Measurements from ENCODE around the genes TRIM29 and OAF.

- RAMPAGE, long total RNA, result no peak
- RRBS, result no CpG with 5 or more reads among the region's 34 CpGs
PRO-cap:
- standard, result no peak
- CoPRO, capped RNA only, 2 experiments, result no peak in any of the 2 experiments
- CoPRO, capped and uncapped RNA, 2 experiments, result no peak in any of the 2 experiments
- CoPRO, uncapped RNA only, 2 experiments, result no peak in any of the 2 experiments
CAGE:
- cytosol, long polyA plus RNA, result no peak
- long polyA plus RNA, result no peak
- nucleolus, long total RNA, result no peak
- nucleus, long polyA plus RNA, result no peak
Observed at GRCh38 chr11:120137750-120138865, at the start of gene TRIM29. TSS of gene TRIM29 (minus strand) at chr11:120138113.

DNA sequence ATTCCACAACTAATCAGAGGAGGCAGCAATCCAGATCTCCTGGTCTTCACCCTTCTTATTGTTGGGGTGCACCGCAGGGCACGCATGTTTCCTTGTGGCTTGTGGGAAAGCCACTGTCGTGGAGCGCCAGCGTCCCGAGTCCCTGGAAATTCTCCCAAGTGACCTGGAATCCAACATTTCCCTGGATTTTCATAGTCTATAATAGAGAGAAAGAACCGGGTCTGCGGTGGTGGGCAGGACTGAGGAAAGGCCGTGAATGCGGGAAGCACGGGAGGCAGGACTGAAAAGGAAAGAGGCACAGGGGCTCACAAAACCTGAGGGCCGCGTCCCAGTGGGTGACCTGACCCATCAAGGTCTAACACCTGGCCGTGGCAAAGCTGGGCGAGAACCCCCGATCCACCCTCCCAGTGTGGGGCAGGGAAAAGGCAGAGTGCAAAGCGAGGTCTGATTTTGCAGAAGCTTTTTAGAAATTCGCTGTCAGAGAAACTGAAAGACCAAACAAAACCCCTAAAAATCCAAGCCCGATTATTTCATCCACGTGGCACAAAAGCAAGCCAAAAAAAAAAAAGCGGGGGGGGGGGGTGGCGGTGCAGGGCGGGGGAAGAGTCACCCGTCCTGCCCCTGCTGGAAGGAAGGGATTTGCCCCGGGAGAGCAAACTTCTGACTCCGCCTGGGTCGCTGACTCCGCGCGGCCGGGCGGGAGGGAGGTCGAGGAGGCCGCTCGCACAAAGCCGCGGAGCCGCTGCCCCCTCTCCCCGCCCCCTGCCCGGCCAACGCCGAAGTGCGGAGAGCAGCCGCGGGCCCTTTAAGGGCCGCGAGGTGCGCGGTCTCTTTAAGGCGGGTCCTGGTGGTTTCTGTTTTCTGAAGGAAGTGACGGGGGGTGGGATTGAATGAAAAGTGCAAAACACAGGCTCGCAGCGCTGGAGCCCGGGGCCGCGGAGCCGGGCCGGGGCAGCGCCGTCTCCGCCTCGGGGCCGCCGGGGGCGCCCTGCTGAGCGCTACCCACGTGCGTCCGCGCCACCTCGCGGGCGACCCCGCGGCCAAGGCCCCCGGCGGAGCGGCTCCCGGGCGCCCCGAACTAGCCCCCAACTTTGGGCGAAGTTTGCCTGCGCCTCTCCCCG, at the start of gene OAF:
Gene OAF, plus strand, starts transcription at position 920 of the 1,121 bp plus-strand sequence.
- RAMPAGE, long total RNA, result no peak
- RRBS, result 2% methylated on average over 32 of the region's 84 CpGs
PRO-cap:
- standard, result bidirectional peak, plus-strand start at position 681 of the sequence, minus-strand start at position 527 of the sequence; bidirectional peak, plus-strand start at position 907 of the sequence, minus-strand start at position 783 of the sequence; bidirectional peak, plus-strand start at position 1,020 of the sequence, minus-strand start at position 993 of the sequence
- CoPRO, capped RNA only, 2 experiments, result peak in 2 of 2 experiments; most common plus-strand start position 663 of the sequence (in 1); most common minus-strand start position 834 of the sequence (in 2)
- CoPRO, capped and uncapped RNA, 2 experiments, result no peak in any of the 2 experiments
- CoPRO, uncapped RNA only, 2 experiments, result peak in 1 of 2 experiments; most common plus-strand start position 900 of the sequence (in 1); most common minus-strand start position 834 of the sequence (in 1)
CAGE:
- cytosol, long polyA plus RNA, result no peak
- long polyA plus RNA, result start-site peak on the plus strand centred at position 882 of the sequence, 33 bp wide, 39 and 98 reads in 2 replicates
- nucleolus, long total RNA, result no peak
- nucleus, long polyA plus RNA, result start-site peak on the plus strand centred at position 880 of the sequence, 36 bp wide, 56 and 61 reads in 2 replicates

DNA sequence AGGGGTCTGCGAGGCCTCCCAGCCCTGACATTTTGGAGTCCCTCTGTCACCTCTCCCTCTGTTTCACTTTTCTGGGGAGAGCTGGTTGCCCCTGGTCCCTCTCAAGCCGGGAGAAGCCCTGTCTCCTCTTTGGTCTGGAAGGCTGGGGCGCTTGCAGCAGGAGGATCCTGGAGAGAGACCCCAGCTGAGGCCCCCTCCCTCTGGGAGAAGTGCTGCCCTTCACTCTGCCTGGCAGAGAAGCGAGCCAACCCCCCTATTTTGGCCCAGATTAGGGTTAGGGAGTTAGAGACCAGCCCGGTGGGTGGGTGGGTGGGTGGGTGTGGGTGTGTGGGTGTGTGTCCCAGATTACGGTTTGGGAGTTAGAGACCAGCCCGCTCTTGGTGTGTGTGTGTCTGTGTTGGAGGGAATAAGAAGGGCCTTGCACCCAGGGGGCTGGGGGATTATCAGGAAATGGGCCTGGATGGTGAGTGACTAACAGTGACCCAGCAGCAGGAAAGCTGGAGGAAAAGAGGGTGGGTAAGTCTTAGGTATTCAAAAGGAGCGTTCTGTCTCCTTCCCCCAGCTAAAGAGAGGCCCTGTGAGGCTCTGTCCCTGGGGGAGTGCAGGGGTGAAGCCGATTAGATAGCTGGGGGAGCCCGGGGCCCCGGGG, 1.2 kb downstream of the OAF start:
- RAMPAGE, long total RNA, result no peak
- RRBS, result no CpG with 5 or more reads among the region's 11 CpGs
PRO-cap:
- standard, result no peak
- CoPRO, capped RNA only, 2 experiments, result no peak in any of the 2 experiments
- CoPRO, capped and uncapped RNA, 2 experiments, result no peak in any of the 2 experiments
- CoPRO, uncapped RNA only, 2 experiments, result no peak in any of the 2 experiments
CAGE:
- cytosol, long polyA plus RNA, result no peak
- long polyA plus RNA, result no peak
- nucleolus, long total RNA, result no peak
- nucleus, long polyA plus RNA, result no peak

DNA sequence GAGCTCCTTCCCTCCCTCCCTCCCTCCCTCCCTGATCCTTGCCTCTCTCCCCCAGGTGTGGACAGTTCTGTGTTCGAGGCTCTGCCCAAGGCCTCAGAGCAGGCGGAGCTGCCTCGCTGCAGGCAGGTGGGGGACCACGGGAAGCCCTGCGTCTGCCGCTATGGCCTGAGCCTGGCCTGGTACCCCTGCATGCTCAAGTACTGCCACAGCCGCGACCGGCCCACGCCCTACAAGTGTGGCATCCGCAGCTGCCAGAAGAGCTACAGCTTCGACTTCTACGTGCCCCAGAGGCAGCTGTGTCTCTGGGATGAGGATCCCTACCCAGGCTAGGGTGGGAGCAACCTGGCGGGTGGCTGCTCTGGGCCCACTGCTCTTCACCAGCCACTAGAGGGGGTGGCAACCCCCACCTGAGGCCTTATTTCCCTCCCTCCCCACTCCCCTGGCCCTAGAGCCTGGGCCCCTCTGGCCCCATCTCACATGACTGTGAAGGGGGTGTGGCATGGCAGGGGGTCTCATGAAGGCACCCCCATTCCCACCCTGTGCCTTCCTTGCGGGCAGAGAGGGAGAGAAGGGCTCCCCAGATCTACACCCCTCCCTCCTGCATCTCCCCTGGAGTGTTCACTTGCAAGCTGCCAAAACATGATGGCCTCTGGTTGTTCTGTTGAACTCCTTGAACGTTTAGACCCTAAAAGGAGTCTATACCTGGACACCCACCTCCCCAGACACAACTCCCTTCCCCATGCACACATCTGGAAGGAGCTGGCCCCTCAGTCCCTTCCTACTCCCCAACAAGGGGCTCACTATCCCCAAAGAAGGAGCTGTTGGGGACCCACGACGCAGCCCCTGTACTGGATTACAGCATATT, 10.9 kb upstream of the POU2F3 start:
- RAMPAGE, long total RNA, result no peak
- RRBS, result no CpG with 5 or more reads among the region's 18 CpGs
PRO-cap:
- standard, result no peak
- CoPRO, capped RNA only, 2 experiments, result no peak in any of the 2 experiments
- CoPRO, capped and uncapped RNA, 2 experiments, result no peak in any of the 2 experiments
- CoPRO, uncapped RNA only, 2 experiments, result no peak in any of the 2 experiments
CAGE:
- cytosol, long polyA plus RNA, result no peak
- long polyA plus RNA, result no peak
- nucleolus, long total RNA, result no peak
- nucleus, long polyA plus RNA, result no peak

GRCh38 chr11:120306330-120306877, 18.7 kb upstream of the TLCD5 start:
- RAMPAGE, long total RNA, result no peak
- RRBS, result no CpG with 5 or more reads among the region's 11 CpGs
PRO-cap:
- standard, result no peak
- CoPRO, capped RNA only, 2 experiments, result no peak in any of the 2 experiments
- CoPRO, capped and uncapped RNA, 2 experiments, result no peak in any of the 2 experiments
- CoPRO, uncapped RNA only, 2 experiments, result no peak in any of the 2 experiments
CAGE:
- cytosol, long polyA plus RNA, result no peak
- long polyA plus RNA, result no peak
- nucleolus, long total RNA, result no peak
- nucleus, long polyA plus RNA, result no peak

GRCh38 chr11:120391358-120391702, 55.1 kb downstream of the ARHGEF12 start:
- RAMPAGE, long total RNA, result no peak
PRO-cap:
- standard, result no peak
- CoPRO, capped RNA only, 2 experiments, result no peak in any of the 2 experiments
- CoPRO, capped and uncapped RNA, 2 experiments, result no peak in any of the 2 experiments
- CoPRO, uncapped RNA only, 2 experiments, result no peak in any of the 2 experiments
CAGE:
- cytosol, long polyA plus RNA, result no peak
- long polyA plus RNA, result no peak
- nucleolus, long total RNA, result no peak
- nucleus, long polyA plus RNA, result no peak

GRCh38 chr11:120400706-120401245, 64.6 kb downstream of the ARHGEF12 start:
- RAMPAGE, long total RNA, result no peak
- RRBS, result no CpG with 5 or more reads among the region's 5 CpGs
PRO-cap:
- standard, result no peak
- CoPRO, capped RNA only, 2 experiments, result no peak in any of the 2 experiments
- CoPRO, capped and uncapped RNA, 2 experiments, result no peak in any of the 2 experiments
- CoPRO, uncapped RNA only, 2 experiments, result no peak in any of the 2 experiments
CAGE:
- cytosol, long polyA plus RNA, result no peak
- long polyA plus RNA, result no peak
- nucleolus, long total RNA, result no peak
- nucleus, long polyA plus RNA, result no peak

DNA sequence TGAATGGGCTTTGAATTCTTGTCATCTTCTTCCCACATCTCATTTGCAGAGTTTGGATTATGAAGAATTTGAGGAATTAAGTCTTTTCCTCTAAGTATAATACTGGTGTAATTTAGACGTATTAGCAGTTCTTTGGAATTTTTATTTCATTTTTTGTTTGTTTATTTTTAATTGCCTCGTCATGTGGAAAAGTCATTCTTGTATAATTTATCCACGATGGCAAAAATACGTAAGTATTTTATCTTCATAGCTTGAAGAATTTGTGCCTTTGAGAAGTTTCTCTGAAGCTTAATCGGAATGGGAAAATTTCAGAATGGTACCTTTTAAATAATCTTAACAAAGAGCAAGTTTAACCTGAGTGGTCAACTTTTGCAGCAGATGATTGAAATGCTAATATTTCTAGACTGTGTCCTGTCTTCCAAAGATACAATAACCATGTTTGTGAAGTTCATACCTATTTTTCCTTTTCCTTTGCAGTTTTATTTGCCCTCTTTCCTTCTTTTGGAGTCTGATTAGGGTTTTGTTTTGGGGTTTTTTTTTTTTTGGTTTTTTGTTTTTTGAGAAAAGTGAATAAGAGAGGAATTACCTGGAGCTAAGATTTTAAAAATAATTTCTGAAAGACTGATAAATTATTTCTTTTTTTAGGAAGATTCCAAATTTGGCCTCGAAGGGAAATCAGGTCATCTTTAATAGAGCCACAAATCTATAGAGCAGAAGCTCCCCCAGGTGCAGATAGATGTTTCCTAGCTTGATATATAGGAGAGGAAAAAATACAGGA, 73.7 kb downstream of the ARHGEF12 start:
- RAMPAGE, long total RNA, result no peak
- RRBS, result no CpG with 5 or more reads among the region's 6 CpGs
PRO-cap:
- standard, result no peak
- CoPRO, capped RNA only, 2 experiments, result no peak in any of the 2 experiments
- CoPRO, capped and uncapped RNA, 2 experiments, result no peak in any of the 2 experiments
- CoPRO, uncapped RNA only, 2 experiments, result no peak in any of the 2 experiments
CAGE:
- cytosol, long polyA plus RNA, result no peak
- long polyA plus RNA, result no peak
- nucleolus, long total RNA, result no peak
- nucleus, long polyA plus RNA, result no peak

- RAMPAGE, long total RNA, result no peak
- RRBS, result no CpG with 5 or more reads among the region's 3 CpGs
PRO-cap:
- standard, result no peak
- CoPRO, capped RNA only, 2 experiments, result no peak in any of the 2 experiments
- CoPRO, capped and uncapped RNA, 2 experiments, result no peak in any of the 2 experiments
- CoPRO, uncapped RNA only, 2 experiments, result no peak in any of the 2 experiments
CAGE:
- cytosol, long polyA plus RNA, result no peak
- long polyA plus RNA, result no peak
- nucleolus, long total RNA, result no peak
- nucleus, long polyA plus RNA, result no peak
Observed at GRCh38 chr11:120432020-120432625, 79.4 kb upstream of the GRIK4 start.

GRCh38 chr11:120447825-120448578, 63.5 kb upstream of the GRIK4 start:
- RAMPAGE, long total RNA, result no peak
- RRBS, result no CpG with 5 or more reads among the region's 4 CpGs
PRO-cap:
- standard, result no peak
- CoPRO, capped RNA only, 2 experiments, result no peak in any of the 2 experiments
- CoPRO, capped and uncapped RNA, 2 experiments, result no peak in any of the 2 experiments
- CoPRO, uncapped RNA only, 2 experiments, result no peak in any of the 2 experiments
CAGE:
- cytosol, long polyA plus RNA, result no peak
- long polyA plus RNA, result no peak
- nucleolus, long total RNA, result no peak
- nucleus, long polyA plus RNA, result no peak

DNA sequence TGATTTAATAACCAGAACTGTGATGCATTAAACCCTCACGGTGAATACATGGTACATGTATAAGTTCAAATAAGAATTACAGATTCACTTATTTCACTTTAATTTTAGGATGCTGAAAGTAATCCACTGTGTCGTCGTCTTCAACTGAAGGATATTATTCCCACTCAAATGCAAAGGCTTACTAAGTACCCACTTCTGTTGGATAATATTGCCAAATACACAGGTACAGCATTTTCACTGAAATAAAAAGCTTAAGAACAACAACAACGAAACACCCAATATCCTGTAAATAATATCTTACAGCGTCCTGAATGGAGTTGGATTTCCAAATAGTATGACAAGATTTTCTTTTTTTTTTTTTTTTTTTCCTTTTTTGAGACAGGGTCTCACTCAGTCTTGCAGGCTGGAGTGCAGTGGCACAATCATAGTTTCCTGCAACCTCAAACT, 44.4 kb upstream of the GRIK4 start:
- RAMPAGE, long total RNA, result no peak
- RRBS, result no CpG with 5 or more reads among the region's 5 CpGs
PRO-cap:
- standard, result no peak
- CoPRO, capped RNA only, 2 experiments, result no peak in any of the 2 experiments
- CoPRO, capped and uncapped RNA, 2 experiments, result no peak in any of the 2 experiments
- CoPRO, uncapped RNA only, 2 experiments, result no peak in any of the 2 experiments
CAGE:
- cytosol, long polyA plus RNA, result no peak
- long polyA plus RNA, result no peak
- nucleolus, long total RNA, result no peak
- nucleus, long polyA plus RNA, result no peak

- RAMPAGE, long total RNA, result no peak
- RRBS, result no CpG with 5 or more reads among the region's 1 CpG
PRO-cap:
- standard, result no peak
- CoPRO, capped RNA only, 2 experiments, result no peak in any of the 2 experiments
- CoPRO, capped and uncapped RNA, 2 experiments, result no peak in any of the 2 experiments
- CoPRO, uncapped RNA only, 2 experiments, result no peak in any of the 2 experiments
CAGE:
- cytosol, long polyA plus RNA, result no peak
- long polyA plus RNA, result no peak
- nucleolus, long total RNA, result no peak
- nucleus, long polyA plus RNA, result no peak
Observed at GRCh38 chr11:120482102-120482308, 29.5 kb upstream of the GRIK4 start.

DNA sequence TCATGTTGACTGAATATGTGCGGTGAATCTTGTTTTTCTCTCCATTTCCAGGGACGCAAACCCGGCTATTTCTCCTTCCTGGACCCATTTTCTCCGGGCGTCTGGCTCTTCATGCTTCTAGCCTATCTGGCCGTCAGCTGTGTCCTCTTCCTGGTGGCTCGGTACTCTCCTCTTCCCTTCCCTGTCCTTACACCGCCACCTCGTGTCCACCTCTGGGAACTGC, 71.2 kb upstream of the TBCEL start:
- RAMPAGE, long total RNA, result no peak
- RRBS, result no CpG with 5 or more reads among the region's 9 CpGs
PRO-cap:
- standard, result no peak
- CoPRO, capped RNA only, 2 experiments, result no peak in any of the 2 experiments
- CoPRO, capped and uncapped RNA, 2 experiments, result no peak in any of the 2 experiments
- CoPRO, uncapped RNA only, 2 experiments, result no peak in any of the 2 experiments
CAGE:
- cytosol, long polyA plus RNA, result no peak
- long polyA plus RNA, result no peak
- nucleolus, long total RNA, result no peak
- nucleus, long polyA plus RNA, result no peak

DNA sequence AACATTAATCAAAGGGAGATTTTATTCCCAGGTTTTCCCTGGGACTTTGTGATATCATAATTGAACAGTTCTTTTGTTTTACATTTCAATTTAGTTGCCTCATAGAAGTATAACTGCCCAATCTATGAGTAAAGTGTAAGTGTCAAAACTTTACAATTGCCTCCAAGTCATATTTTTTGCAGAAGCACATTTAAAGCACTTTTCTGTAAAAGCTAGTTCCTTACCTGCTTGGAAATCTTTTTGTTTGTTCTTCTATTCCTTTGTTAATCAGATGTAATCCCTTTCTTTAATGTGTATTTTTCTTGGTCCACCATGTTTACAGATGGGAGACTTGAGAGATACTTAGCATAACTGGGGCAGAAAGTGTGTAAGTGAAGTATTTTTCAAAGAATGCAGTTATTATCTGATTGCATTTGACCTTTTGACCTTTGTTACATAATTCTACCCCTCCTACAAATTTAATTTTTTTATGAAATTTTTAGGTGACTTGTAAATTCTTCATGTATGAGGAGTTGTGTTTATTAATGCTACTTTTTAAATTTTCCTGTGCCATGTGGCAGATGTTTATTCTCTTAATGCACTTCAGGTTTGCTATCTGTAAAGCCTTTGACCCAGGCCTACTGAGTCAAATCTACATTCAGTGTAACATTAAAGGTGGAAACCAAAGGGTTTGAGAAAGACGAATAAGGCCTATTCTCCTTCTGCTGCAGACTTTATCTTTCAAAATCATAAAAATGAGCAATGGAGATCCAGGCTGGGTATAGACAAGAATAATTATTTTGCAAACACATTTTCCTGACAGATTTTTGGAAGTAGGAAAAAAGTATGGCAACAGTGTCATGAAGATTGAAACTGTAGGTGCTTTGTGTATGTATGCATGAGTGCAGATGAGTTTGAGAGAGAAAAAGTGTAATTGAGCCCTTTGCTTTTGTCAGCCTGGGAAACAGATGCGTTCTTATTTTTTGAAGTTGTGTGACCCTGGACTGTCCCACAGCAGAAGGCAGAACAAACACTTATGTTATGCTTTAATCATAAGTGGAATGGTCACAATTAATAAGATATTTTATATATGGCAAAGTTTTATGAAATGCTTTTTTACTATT, 12.5 kb upstream of the TECTA start:
- RAMPAGE, long total RNA, result no peak
- RRBS, result no CpG with 5 or more reads among the region's 2 CpGs
PRO-cap:
- standard, result no peak
- CoPRO, capped RNA only, 2 experiments, result no peak in any of the 2 experiments
- CoPRO, capped and uncapped RNA, 2 experiments, result no peak in any of the 2 experiments
- CoPRO, uncapped RNA only, 2 experiments, result no peak in any of the 2 experiments
CAGE:
- cytosol, long polyA plus RNA, result no peak
- long polyA plus RNA, result no peak
- nucleolus, long total RNA, result no peak
- nucleus, long polyA plus RNA, result no peak

- RAMPAGE, long total RNA, result no peak
- RRBS, result no CpG with 5 or more reads among the region's 5 CpGs
PRO-cap:
- standard, result no peak
- CoPRO, capped RNA only, 2 experiments, result no peak in any of the 2 experiments
- CoPRO, capped and uncapped RNA, 2 experiments, result no peak in any of the 2 experiments
- CoPRO, uncapped RNA only, 2 experiments, result no peak in any of the 2 experiments
CAGE:
- cytosol, long polyA plus RNA, result no peak
- long polyA plus RNA, result no peak
- nucleolus, long total RNA, result no peak
- nucleus, long polyA plus RNA, result no peak
Observed at GRCh38 chr11:121448251-121449017, 3.7 kb upstream of the SORL1 start.

DNA sequence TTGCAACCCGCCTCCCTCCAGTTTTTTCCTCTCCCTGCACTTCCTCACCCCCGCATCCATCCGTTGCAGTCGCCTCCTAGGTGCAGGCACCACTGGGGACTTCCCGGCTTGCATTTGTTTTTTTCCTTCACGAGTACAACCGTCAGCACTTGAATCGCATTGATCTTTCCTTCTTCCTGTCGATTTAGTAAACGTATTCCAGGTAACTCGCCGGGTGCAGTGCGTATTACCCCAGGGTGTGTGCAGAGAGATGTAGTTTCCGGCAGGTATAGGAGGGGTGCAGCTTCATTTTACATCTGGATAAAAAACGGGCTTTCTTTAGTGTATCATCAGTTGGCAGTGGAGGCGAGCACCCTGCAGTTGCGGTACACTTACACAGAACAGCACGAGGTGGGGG, 511 bp downstream of the SORL1 start:
- RAMPAGE, long total RNA, result no peak
- RRBS, result 0% methylated on average over 1 of the region's 18 CpGs
PRO-cap:
- standard, result no peak
- CoPRO, capped RNA only, 2 experiments, result no peak in any of the 2 experiments
- CoPRO, capped and uncapped RNA, 2 experiments, result no peak in any of the 2 experiments
- CoPRO, uncapped RNA only, 2 experiments, result no peak in any of the 2 experiments
CAGE:
- cytosol, long polyA plus RNA, result no peak
- long polyA plus RNA, result no peak
- nucleolus, long total RNA, result no peak
- nucleus, long polyA plus RNA, result no peak

GRCh38 chr11:121459398-121460109, 7.4 kb downstream of the SORL1 start:
- RAMPAGE, long total RNA, result no peak
- RRBS, result no CpG with 5 or more reads among the region's 8 CpGs
PRO-cap:
- standard, result no peak
- CoPRO, capped RNA only, 2 experiments, result no peak in any of the 2 experiments
- CoPRO, capped and uncapped RNA, 2 experiments, result no peak in any of the 2 experiments
- CoPRO, uncapped RNA only, 2 experiments, result no peak in any of the 2 experiments
CAGE:
- cytosol, long polyA plus RNA, result no peak
- long polyA plus RNA, result no peak
- nucleolus, long total RNA, result no peak
- nucleus, long polyA plus RNA, result no peak